Vein endothelial cell (primary cell): ENCODE measurements around a stretch of chr13.

DNA sequence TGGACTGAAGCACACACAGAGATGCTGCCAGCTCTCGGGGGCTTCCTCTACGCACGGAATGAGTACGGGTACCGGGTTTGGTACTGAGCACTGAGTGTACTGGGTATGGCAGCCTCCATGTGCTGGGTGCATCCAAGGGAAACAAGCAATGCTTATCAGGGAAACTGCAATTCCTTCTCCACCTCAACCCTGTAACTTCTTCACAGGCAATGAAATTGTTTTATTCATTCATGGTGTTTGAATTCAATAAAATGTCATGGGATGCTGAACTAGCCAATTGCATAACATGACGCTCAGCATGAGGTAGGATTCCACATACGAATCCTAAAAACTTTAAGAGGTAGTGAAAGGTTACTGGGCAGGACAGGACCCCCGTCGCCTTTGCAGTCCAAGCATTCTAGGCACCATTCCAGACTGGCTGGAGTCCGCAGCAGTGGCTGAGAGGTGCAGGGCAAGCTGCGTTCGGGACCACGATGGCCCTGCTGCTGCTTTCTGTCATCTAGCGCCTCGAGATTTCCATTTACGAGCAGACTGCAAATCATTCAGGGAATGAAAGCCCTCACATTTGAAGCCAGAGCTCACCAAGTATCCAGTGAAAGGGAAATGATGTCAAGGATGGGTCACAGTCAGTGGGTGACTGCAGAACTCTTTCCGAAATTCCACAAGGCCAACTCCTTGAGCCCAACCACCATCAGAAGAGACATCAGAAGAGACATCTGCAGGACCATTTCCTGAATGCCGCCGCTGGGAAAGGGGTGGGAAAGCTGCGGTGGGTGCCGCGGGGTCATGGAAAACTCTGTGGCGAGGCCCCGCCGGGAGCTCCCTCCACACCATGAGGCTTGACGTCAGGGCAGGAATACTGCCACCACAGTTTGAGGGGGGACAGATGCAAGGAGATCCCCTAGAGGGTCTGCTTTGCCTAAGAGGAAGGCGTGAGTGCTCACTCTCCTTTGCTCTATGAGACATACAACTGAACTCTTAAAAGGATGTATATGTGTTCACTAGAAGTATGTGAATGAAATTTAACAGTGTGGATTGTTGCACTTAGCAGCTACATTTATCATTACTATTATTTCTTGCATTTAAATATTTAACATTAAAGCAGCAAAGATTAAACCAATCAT lies 88.3 kb downstream of the COL4A1 start:
- CAGE, long polyA plus RNA = no peak

- CAGE, long polyA plus RNA = no peak
Observed at GRCh38 chr13:110262365-110262958, 44.5 kb downstream of the COL4A1 start.

DNA sequence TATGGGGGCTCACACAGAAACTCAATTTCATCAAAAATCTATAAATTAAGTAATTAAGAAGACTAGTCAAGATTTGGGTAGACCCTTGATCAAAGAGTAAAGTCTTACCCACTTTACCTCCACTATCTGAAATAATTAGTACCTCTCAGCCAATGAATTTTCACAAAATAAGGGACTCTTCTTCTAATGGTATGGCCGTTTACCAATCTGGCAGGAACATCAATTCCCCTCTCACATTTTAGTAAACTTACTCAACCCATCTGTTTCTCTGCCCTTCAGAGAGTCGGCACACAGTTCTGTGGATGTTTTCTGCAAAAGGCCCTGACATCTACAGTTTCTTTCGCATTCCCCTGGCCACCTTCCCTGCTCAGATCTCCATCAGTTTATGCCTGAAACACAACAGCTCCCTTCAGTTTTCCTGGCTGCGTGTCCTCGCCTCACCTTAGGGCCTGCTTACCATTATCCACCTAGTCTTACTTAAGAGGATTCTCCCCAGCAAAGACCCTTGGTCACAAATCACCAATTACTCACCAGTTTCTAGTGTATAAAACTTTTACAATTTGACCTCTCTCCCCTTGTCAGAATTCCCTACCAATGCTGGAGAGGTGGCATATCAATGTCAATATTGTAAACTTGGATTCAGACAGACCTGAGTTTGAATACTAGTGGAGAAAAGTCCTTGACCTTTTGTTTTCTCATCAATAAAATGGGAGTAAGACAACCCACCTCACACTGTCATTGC lies 25.2 kb downstream of the COL4A1 start:
- CAGE, long polyA plus RNA = no peak

GRCh38 chr13:110308877-110309696 lies 2.0 kb downstream of the COL4A2 start:
- CAGE, long polyA plus RNA = no peak

- CAGE, long polyA plus RNA = no peak
Observed at GRCh38 chr13:110311577-110312499, 4.8 kb downstream of the COL4A2 start.

DNA sequence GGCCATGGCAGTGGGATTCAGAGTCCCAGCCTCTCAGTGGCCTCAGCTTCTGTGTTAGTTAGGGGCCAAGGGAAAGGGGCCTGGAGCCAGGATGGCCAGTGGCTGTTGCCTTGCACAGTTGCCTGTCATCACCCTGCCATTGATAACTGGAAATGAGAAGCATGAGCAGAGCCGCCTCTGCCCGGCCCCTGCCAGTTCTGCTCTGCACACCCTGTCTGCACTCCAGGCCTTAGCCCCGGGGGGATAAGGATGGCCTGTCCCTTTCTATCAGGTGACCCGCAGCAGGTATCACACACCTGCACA lies 7.8 kb downstream of the COL4A2 start:
- CAGE, long polyA plus RNA = no peak

DNA sequence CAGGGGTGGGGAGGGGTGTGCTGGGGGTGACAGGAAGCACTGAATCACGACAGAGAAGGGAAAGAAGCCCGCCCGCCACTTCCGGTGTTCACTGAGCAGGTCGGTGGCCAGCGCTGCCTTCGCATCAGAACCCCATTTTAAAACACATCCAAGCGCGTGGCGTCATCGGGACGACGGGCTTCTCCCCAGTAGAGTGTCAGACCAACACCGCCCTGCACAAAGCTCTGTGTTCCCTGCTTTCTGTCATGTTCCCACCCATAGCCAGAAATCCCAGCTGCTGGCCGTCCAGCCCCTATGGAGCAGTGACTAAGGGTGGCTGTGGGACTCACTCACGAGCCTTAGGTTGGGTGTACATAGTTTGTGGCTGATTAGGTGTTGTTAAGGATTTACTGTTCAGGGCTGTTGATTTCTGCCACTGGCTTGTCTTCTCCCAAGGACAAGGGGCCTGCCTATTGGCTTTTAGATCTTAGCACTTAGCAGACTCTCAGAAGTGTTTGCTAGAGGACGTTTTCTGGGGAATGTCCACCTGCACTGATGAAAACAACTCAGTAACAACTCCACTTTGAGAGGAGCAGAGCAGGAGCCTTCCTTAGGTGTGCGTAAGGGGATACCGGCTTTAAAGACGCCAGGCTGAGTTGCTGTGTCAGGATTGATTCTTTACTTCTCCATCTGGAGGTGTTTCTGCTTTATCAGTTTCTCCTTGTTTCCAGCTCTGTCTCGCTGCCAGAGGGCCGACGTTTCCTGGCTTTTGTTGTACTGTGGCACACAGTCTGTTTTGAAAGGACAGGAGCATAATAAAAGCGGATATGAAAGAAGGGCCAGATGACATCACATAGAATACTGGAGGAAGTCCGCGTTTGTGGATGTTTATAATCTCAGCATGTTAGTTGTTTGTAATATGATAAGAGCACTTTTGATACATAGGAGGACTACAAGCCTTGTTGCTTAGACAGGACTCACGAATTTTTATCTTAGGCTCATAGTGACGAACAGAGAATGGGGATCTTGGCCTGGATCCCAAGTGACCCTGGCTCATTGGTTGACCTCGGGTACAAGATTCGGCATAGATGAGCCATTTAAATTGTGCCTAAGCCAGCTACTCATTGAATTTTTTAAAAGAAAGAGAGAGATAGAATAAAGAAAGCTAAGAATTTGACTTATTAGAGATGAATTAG lies 34.3 kb downstream of the COL4A2 start:
- CAGE, long polyA plus RNA = no peak

- CAGE, long polyA plus RNA = no peak
Observed at GRCh38 chr13:110382804-110383263, 75.8 kb downstream of the COL4A2 start.

DNA sequence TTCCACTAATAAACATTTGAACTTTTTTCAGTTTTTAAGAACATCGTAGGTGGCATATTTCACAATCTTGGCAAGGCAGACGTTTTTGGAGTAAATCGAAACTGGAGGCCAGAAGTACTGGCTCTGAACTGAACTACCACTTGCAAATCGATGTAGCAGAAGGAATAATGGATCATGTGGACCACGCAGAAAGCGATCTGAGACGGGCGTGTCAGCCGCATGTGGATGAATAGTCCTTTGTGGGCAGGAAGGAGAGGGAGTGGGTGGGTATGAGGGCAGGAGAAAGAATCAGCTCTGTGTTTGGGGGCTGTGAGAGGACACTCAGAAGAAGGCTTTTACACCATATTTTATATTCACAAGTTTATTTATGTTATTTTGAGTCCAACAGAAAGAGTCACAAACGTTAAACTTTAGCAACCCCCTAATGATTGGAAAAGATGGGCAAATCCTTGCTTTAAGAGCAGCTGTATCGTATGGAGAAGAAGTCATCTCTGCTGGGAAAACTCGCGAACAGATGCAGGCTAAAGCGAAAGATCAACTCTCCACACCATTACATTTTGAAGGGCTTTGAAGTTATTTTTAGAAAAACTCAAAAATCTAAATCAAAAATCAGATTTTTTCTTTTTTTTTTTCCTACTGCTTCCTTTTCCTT lies 90.5 kb downstream of the COL4A2 start:
- CAGE, long polyA plus RNA = no peak

- CAGE, long polyA plus RNA = no peak
Observed at GRCh38 chr13:110409266-110410426, 102.6 kb downstream of the COL4A2 start.

GRCh38 chr13:110483455-110483953 lies 78.0 kb downstream of the RAB20 start:
- CAGE, long polyA plus RNA = no peak

DNA sequence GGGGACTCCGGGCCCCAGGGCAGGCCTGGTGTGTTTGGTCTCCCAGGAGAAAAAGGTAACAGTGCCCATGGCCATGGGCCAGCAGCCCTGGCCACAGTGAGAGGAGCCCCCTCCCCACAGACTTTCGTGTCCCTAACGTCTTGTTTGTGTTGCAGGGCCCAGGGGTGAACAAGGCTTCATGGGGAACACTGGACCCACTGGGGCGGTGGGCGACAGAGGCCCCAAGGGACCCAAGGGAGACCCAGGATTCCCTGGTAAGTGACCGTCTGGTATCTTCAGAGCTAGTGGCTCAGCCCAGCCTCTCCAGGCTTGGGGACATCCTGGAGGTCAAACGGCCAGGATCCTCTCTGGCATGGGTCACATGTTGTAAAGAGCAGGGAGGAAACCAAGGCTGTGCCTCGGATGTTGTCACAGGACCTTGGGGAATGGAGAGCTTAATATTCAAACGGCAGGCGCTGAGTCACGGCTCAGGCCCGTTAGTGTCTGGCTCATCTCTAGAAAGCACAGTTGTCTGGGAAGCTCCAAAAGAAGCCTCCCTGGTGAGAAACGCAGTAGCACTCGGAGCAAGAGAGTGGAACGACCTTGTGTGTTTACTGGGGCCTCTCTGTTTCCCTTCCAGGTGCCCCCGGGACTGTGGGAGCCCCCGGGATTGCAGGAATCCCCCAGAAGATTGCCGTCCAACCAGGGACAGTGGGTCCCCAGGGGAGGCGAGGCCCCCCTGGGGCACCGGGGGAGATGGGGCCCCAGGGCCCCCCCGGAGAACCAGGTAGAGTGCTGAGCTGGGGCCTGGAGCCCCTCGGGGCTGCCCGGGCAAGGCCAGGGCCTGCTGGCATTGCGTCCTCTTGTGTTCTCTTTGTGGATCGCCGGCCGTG lies 58.1 kb downstream of the RAB20 start:
- CAGE, long polyA plus RNA = no peak

DNA sequence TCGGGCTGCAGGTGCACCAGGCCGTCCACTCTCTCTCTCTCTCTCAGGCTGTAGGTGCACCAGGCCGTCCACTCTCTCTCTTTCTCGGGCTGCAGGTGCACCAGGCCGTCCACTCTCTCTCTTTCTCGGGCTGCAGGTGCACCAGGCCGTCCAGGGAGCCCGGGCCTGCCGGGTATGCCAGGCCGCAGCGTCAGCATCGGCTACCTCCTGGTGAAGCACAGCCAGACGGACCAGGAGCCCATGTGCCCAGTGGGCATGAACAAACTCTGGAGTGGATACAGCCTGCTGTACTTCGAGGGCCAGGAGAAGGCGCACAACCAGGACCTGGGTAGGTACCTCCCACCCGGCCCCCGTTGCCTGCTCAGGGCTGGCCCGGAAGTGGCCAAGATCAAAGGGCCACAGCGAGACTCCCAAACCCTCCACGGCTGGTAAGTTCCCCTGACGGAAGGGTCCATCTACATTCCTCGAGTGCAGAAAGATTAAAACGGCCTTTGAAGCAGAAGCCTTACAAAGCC lies 55.2 kb downstream of the RAB20 start:
- CAGE, long polyA plus RNA = no peak

- CAGE, long polyA plus RNA = no peak
Observed at GRCh38 chr13:110519221-110519420, 42.4 kb downstream of the RAB20 start.

GRCh38 chr13:110625578-110626357 lies 10.4 kb downstream of the NAXD start:
- CAGE, long polyA plus RNA = no peak

DNA sequence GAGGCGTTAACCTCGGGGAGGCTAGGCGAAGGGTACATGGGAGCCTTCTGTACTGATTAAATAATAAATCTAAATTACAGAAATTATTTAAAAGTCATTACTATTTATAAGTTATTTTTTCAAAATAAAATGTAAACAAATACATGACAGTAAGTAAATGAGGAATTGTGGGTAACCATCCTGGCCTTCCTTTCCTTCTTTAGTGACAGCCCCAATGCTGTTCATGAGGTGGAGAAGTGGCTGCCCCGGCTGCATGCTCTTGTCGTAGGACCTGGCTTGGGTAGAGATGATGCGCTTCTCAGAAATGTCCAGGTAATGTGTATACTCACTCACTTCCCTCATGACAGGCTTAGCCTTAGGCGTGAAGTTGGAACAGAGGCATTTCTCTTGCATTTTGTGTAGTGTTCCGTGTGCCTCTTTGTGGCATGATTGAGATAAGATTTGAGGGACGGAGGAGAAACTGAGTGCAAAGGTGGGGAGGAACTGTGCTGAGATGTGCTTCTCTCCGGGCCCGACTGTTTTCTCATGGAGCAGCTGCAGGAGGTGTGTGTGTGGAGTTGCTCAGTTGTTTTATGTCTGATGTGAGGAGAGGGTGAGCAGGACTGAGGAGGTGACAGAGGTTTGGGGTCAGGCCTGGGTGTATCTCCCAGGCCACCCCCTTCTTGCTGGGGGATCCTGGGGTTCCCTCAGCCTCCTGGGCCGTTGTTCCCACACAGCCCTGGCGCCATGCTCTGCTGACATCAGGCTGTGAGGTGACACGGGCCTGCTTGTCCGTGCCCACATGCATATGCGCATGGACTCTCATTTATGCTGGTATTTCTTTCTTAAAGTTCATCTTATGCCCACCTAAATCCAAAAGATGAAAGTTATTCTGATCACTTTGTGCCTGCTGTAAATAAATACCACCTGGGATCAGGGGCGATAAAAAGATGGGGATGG lies 12.2 kb downstream of the NAXD start:
- CAGE, long polyA plus RNA = no peak

- CAGE, long polyA plus RNA = no peak
Observed at GRCh38 chr13:110676533-110677384, 29.2 kb downstream of the CARS2 start.

GRCh38 chr13:110880683-110881039 lies 34.2 kb downstream of the ANKRD10 start:
- CAGE, long polyA plus RNA = no peak

- CAGE, long polyA plus RNA = no peak
Observed at GRCh38 chr13:110890092-110890441, 24.8 kb downstream of the ANKRD10 start.

- CAGE, long polyA plus RNA = no peak
Observed at GRCh38 chr13:111082032-111082654, 33.0 kb upstream of the ARHGEF7 start.